Occipital lobe (tissue), 2 donors: ENCODE measurements around the gene CD24.

DNA sequence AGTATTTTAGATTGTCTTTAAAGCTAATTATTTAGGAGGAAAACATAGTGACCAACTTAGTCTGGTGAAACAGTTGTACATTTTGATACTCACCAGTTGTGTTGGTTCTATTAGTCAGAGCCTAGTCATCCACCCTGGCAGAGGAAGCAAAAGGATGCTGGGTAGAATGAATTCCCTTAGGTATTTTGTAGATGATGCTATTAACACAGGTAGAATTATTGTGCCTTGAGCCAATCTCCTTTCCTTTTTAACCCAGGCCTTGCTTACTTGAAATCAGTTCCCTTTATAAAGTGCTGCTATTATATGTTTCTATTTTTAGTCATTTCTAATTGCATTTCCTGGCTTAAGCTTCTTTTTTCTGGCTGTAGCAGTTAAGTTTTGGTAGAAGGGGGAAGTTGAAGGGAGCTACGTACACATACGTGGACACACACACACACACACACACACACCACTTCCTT is 82.5 kb downstream of the RTN4IP1 start:
- RAMPAGE, long total RNA, result no peak

- RAMPAGE, long total RNA, result no peak
Measured at GRCh38 chr6:106561056-106561505, 68.2 kb downstream of the RTN4IP1 start.

DNA sequence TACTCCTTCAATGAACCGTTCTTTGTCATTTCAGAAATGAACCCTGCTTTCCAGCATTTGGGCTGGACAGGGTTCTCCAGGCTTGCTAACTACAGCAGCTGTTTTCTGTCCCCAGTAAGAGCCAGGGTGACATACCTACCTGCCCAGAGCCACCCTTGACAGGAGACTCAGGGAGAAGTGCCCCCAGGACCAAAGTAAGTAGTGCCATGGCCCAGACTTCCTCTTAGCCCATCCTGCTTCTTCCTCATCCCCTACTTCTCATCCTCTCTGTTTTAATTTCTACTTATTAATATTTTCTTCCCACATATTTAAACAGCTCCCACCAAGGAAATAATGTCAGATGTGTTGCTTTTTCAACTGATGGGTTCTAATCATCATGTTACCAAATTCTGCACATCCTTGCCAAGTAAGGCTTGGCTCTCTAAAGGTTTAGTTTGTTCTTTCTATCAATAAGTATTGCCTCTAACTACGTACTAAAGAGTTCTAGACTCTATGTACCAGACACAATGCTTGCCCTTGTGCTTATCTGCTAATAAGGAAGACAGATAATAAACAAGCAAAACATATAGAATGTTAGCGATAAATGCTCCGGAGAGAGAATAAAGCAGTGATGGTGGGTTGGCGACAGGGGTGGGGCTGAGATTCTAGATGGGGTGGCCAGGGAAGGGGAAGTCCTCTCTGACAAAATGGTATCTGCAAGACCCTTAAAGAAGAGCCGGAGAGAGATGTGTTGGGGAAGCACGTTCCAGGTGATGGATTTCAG is 73.9 kb downstream of the QRSL1 start:
- RAMPAGE, long total RNA, result no peak

DNA sequence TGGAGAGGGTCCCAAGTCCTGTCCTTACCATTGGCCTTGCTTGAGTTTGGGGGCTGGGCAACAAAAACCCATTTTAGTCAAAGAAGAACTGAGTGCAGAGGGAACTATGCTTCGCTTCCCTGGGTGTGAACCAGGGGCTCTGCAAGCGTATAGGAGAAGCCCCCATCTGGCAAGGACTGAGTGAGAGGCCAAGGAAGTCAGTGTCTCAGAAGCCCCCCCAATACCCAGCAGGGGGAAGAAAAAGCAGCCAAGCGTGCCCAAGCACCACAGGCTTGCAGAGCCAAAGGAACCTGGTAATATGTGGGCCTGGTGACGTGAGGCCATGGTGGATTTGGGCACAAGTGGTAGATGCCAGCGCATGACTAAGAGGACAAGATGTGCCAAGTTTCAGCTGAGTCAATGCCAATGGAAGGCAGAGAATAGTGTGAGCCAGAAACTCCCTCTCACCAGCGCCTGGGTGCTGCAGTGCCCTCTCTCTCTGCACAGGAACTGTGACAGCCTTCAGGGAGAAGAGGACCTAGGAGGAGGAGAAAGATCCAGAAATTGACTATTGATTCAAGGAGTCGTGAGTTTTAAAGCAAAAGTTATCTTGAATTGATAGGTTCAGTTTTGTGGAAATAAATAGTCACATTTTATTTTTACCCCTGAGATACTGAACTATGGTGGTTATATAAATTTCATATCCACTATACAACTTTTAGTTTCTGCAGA is 110.0 kb downstream of the QRSL1 start:
- RAMPAGE, long total RNA, result no peak

DNA sequence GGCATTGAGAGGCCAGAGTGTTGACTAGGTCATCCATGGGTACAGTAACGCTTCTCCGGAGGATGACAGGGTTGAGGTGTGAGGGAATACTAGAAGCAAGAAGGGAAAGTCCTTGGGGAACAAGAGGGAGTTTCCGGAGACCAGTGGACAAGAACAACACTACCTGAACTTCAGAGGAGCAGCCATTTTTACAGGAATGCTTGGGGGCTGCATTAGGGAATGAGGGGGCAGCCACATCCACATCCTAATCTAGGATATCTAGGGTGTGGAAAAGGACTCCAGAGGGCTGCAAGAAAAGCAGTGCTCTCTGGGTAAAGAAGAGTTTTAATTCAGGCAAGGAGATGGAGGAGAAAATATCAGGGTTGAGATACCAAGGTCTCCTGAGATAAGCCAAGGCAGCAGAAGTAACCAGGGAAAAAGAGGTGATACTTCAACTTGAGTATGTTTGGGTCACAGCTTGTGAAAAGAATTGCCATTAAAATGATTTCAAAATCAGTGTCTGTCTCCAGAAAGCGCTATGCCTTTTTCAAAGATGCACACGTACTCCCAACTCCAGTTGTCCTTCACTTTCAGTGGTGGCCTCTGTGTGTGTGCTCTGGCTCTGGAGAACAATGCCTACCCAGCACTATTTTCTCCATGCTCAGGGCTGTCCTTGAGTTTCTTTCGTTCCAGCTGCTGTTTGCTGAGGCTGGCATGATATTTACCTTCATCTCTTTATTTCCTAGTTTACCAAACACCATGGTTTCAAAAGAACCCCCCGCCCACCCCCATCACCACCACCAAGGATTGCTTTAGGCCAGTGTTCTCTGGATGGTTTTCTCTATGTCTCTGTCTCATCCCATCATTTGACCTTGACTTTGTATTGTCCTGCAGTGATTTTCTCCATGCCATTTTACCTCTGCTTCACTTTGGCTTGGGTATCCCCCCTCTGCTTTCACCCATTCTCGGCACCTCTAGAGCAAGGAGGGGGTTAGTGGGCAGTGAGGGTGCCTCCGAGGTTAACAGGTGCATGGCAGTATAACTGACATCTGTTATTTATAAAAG is 136.7 kb downstream of the QRSL1 start:
- RAMPAGE, long total RNA, result no peak

DNA sequence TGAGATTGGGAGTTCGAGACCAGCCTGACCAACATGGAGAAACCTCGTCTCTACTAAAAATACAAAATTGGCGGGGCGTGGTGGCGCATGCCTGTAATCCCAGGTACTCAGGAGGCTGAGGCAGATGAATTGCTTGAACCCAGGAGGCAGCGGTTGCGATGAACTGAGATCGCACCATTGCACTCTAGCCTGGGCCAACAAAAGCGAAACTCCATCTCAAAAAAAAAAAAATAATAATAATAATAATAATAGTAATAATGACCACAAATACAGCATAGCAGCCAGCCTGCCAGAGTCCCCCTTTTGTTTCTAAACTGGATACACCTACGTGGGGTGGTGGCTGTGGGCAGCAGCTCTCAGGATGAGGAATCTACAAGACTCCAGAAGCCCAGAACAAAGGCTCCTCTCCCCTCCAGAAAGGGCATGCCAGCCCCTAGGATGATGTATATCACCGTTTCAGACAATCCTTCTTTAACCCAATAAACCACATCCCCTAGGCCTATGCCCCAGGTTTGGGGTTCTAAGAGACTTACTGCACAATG is 155.8 kb downstream of the QRSL1 start:
- RAMPAGE, long total RNA, result no peak

DNA sequence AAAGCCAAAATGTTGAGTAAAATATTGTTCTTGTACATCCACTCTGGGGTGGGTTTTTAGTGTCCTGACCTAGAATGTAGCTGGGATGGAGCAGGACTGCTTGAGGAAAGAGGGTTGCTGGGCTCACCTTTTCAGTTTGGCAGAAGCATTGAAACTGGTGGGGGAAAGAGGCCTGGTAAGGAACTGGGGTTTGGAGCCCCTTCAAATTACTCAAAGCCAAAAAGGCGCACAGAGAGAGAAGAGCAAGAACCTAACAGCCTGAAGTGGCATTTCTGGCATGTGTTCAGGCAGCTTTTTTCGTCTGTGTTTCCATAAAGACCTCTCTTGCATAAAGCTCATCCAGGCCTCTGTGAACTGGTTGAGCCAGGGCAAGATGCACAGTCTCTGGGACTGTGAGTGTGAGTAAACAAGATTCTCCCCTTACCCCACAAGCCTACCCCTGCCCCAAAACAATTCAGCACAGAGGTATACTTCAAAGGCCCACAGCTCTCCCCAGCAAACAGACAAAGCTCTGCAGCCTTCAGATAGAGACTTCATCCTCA is 167.8 kb downstream of the QRSL1 start:
- RAMPAGE, long total RNA, result no peak

DNA sequence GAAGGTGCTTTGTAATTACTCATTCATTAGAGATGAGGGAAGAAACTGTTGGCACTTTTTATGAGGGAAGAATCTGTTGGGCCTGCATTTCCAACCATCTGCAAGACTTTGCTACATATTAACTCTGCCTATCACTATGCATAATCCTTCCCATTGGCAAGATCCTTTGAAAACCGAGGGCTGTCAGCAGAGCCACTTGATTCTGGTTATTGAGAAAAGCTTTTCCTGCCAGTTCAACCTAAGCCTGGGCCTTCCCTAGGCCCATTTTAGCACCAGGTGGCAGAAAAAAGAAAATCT is 103.5 kb downstream of the CD24 start:
- RAMPAGE, long total RNA, result no peak

DNA sequence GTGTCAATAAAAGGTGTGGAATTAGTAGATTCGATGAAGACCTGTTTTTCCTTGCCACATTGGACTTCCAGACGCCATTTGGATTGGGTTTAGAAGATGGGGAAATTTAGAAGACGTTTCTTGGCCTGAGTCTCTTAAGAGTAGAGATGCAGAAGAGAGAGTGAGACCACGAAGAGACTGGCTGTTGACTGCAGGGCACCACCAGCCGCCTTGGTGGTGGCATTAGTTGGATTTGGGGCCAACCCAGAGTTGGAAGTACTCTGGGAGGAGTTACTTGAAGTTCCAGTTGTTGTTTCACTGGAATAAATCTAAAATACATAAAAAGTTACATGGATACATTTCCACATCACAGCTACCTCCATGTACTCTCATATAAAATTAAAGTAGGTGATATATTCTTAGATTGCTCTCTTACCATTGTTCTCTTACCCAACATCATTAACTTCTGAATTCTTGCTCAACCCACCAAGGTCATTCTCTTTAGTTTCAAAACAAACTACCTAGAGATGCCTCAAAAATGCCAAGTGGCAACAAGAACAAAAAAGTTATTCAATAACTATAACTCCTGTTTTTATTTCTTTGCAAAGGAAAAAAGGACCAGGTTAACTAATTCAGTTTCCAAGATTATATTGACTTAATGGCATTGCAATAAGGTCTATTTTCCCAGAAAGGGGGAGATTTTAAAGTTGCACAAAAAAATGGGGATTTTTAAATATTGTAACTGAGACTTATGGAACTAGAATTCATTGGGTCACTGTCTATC is 2.8 kb downstream of the CD24 start:
- RAMPAGE, long total RNA, result no peak

DNA sequence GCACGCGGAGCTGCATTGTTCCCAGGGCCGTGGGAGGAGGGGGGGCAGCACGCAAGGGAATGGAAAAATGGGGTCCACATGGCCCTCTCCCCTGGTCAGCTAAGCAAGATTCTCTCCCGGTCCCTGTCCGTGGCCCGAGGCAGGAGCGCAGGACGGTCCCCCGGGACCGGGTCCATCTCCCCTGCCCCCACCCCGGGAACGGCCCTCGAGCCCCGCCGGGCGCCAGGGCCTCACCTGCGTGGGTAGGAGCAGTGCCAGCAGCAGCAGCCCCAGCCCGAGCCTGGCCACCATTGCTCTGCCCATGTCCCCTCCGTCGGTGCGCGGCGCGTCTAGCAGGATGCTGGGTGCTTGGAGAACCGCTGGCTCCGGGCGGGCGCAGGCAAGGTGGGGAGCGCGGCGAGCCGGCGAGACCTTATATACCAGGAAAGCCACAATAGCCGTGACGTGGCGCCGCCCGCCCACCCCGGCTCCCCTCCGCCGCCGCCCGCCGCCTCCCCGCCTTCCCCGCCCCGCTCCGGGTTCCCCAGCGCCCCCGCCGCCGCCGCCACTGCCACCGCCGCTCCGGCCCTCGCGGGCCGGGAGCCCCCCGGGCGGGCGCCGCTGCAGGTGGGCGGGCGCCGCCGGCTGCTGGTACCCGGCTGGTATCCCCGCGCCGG is at the start of gene CD24:
TSS of gene CD24 (minus strand) at position 386 of the 656 bp plus-strand sequence.
- RAMPAGE, long total RNA, result start-site peak on the minus strand centred at position 369 of the sequence, 146 bp wide, 5,477 and 5,712 reads in 2 replicates

- RAMPAGE, long total RNA, result no peak
Measured at GRCh38 chr6:107116136-107116300, 703 bp upstream of the BEND3 start.

DNA sequence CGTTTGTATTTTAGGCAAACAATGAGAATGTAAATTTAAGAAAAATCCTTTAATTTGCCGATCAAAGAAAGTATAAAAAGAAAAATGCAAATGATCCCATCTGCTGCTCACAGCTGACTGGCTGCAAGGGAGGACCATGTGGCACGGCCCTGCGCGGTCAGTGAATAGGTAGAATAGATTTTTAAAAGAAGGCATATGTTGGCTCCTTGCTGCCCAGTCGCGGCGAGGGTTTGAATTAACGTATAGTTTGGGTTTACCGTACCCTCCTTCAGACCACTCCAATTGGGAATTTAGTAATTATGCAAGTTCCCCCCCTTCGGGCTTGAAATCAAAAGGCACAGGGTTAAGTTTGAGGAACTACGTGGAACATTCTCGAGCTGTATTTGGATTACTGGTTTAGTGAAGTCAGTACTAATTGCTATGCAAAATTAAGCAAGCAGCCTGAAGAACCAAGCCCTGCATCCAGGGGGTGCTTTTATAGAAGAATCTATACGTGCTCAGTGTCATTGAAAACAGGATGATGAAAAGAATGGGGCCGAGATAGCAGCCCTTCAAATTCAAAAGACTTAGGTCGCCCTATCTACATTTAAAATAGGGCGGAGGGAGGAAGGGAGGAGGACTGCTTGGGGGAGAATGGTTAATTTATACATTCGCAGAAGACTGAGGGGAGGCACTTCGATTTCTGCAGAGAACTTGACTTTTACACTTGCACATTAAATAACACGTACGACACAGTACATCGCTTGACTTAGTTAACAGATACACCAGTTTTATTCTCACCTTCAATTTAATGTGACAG is 1.2 kb upstream of the BEND3 start:
- RAMPAGE, long total RNA, result no peak

DNA sequence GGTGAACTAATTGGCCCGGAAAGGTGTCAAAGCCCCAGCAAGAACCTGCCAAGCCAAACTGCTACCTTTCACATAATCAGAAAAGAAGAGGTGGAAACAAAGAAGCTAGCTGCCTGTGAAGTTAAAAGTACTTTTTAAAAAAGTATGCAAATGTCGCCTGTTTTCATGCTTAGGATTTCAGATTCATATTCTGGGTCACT is 106.4 kb upstream of the BEND3 start:
- RAMPAGE, long total RNA, result no peak

- RAMPAGE, long total RNA, result no peak
Measured at GRCh38 chr6:107363403-107364041, 95.8 kb downstream of the PDSS2 start.

GRCh38 chr6:107712748-107713097 is 111.4 kb downstream of the SCML4 start:
- RAMPAGE, long total RNA, result no peak

GRCh38 chr6:107823051-107823634 is 970 bp downstream of the SCML4 start:
- RAMPAGE, long total RNA, result no peak

- RAMPAGE, long total RNA, result no peak
Measured at GRCh38 chr6:107876401-107876807, 52.3 kb upstream of the SCML4 start.

DNA sequence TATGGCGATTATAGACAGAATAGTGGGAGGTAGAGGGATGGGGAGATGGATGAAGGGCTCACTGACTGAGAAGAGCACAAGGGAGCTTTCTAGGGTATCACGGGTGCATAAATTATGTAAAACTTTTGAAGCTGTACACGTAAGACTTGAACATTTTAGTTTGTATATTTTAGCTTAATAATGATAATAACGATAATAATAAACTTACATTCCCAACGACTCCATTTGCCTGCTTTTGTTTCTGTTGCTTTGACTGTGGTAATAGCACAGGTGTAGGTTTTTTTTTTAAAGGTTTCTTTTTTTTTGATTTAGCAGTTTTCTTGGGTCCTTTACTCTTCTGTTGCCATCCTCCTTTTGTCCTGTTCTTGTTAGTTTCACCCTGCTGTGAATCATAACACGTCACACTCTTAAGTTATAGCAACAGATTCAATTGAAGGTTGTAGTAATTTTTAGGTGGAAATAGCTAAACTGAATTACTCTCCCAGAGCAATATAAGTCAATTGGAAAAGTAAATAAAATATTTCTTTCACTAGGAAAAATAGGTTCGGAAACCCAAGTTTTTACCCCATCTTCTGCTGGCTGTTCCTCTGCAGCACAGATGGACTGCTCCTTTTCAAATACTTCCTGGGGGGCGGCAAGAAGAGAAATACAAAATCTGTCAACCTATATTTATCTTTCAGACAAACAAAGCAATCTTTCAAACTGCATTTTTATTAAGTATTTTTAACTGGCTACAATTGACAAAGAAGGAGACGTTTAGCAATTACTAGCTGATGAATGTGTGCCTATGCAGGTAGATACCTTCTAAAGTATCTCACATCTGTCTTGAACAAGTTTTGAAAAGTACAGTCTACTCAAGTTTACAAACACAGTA is 64.5 kb downstream of the SEC63 start:
- RAMPAGE, long total RNA, result no peak

DNA sequence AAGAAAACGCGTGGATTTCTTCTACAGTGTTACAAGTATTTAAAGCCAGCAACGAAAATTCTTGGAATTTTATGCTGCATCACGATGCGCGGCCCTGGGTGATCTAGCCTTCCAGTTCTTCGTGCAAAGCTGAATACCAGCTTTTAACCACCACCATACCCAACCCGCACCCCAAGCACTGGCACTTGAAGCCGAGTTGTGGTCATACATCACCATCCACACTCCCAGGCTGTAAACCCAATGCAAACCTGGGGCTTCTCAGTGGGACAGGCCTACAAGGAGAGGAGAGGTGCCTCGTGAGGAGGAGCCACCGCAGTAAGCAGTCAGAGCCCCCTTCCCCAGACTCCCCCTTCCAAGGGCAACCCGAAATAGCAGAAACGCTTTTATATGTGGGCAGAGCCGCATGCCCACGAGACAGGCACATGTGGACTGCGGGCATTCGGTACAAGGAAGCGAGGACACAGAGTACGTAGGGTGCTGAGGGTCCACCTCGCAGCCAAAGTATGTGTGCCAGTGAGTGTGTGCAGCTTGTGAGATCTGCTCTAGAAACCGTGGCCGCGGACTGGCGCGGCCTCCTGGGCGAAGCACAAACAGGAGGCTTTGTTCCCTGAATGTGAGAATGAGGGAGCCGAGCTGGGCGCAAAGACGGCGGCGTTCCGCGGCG is 3.5 kb upstream of the FOXO3 start:
- RAMPAGE, long total RNA, result no peak

GRCh38 chr6:108558439-108558578 is 2.4 kb upstream of the FOXO3 start:
- RAMPAGE, long total RNA, result no peak